Measurements from ENCODE around the gene PAICS.

GRCh38 chr4:53557973-53558738 lies 33.1 kb downstream of the LNX1 start:
- PRO-cap: no peak

DNA sequence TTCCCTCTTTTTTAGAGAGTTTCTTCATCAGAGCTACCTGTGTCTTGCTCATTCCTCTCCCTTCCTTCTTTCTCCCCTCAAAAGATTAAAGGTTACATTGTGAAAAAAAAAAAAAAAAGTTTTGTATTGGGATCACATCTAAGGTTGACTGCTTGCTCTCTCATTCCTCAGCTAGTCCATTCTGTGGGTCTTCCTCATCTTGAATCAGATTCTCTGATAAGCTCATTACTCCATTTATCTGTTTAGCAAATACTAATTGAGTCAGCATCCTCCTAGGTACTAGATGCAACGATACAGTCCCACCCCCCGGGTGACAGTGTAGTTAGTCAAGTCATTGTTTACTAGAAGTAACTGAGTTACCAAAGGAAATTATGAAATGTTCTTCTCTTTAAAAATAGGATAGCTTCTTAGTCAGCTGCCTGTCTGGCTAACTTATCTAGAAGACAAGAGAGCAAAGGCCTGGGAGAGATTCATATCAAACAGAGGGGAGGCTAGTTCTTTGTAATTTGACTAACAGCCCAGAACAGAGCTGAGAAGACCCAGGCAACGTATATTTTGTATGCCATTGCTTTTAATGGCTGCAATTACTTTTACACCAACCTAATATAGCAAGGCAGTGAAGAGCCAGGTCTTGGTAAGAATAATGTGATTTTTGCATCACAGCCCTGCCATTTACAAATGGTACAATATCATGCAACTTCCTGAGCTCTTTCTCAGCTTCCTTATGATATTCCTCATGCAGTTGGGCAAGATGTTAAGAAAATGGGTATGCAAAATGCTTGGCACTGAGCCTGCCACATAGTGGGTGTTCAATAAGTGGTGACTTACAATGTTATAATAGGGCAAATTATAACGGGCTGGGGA lies 150.0 kb downstream of the CHIC2 start:
- PRO-cap: no peak

GRCh38 chr4:54274760-54275196 lies 45.7 kb downstream of the PDGFRA start:
- PRO-cap: no peak

DNA sequence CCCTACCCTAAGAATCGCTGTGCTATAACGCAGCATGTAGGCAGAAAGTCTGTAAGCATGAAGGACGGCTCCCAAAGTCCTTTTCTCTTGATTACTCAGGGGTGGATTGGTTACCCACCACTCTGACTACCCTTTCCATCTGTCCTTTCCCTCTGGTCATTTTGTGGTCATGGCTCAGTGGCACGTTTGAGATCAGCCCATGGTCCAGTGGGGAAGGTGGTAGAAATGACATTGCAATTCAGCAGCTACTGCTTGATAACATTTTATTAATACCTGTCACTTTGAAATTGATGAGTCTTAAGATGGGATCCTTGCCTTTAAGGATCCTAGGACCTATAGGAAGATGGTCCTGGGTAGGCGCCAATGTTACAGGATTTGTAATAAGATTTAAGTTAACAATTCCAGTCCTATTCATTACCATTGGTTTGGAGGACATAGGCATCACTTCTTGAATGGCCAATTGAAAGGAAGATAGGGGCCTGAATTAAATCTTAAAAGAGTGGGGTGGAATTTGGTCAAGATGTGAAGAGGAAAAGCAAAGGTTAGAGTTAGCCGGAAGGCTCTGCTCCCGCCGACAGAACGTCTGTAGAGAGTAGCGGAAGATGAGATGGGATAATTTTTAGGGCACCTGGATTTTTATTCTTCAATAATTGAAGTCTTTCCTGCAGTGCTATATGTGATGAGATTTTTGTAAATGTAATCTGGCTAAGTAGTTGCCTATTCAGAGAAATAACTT lies 9.5 kb downstream of the KIT start:
- PRO-cap: no peak

GRCh38 chr4:55169519-55169972 lies 44.2 kb upstream of the KDR start:
- PRO-cap: no peak

GRCh38 chr4:55860343-55860809 lies 6.9 kb downstream of the EXOC1 start:
- PRO-cap: no peak

GRCh38 chr4:56160531-56161038 lies 111.7 kb downstream of the CRACD start:
- PRO-cap: no peak

GRCh38 chr4:56296475-56296942 lies 90.8 kb downstream of the AASDH start:
- PRO-cap: no peak

- PRO-cap: unidirectional peak, plus-strand start at chr4:56436260
These were observed at the start of gene PAICS for GRCh38 chr4:56435892-56436586. PAICS (plus strand) TSS chr4:56436260.

DNA sequence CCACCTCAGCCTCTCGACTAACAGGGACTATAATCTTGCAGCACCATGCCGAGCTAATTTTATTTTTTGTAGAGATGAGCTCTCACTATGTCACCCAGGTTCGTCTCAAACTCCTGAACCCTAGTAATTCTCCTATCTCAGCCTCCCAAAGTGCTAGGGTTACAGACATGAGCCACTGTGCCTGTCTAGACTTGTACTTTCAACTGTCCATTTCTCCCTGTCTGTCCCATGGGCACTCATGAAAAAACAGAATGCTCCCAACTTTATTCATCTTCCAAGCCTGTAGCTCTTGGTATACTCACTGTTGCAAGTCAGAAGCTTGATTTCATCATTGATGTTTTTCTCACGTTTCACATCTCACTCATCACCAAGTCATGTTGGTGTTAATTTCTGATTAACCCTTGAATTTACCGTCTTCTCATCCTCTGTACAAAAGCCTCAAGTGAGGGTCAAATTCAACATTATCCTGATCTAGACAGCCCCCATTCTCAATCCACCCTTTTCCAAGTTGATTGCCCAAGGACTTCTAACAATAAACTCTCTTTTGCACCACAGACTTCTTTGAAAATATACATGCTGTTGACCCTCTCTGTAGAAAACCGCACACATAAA lies 7.3 kb upstream of the SRP72 start:
- PRO-cap: no peak

DNA sequence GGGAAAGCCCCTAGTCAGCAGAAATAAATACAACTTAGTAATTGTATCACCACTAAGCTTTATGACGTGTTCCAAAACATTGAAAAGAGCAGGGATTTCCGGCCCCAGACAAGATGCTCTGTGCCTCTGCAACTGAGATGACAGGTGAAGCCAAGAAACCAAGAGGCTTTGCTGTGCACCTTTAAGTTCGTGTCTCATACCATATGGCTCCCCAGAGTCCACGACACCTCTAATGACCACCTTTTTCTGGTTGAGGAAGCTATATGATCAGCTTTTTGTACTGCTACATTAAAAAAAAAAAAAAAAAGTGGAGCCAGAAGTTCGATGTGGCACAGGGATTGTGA lies 58.5 kb downstream of the SPINK2 start:
- PRO-cap: no peak

GRCh38 chr4:56910530-56911395 lies 3.1 kb downstream of the REST start:
- PRO-cap: no peak

DNA sequence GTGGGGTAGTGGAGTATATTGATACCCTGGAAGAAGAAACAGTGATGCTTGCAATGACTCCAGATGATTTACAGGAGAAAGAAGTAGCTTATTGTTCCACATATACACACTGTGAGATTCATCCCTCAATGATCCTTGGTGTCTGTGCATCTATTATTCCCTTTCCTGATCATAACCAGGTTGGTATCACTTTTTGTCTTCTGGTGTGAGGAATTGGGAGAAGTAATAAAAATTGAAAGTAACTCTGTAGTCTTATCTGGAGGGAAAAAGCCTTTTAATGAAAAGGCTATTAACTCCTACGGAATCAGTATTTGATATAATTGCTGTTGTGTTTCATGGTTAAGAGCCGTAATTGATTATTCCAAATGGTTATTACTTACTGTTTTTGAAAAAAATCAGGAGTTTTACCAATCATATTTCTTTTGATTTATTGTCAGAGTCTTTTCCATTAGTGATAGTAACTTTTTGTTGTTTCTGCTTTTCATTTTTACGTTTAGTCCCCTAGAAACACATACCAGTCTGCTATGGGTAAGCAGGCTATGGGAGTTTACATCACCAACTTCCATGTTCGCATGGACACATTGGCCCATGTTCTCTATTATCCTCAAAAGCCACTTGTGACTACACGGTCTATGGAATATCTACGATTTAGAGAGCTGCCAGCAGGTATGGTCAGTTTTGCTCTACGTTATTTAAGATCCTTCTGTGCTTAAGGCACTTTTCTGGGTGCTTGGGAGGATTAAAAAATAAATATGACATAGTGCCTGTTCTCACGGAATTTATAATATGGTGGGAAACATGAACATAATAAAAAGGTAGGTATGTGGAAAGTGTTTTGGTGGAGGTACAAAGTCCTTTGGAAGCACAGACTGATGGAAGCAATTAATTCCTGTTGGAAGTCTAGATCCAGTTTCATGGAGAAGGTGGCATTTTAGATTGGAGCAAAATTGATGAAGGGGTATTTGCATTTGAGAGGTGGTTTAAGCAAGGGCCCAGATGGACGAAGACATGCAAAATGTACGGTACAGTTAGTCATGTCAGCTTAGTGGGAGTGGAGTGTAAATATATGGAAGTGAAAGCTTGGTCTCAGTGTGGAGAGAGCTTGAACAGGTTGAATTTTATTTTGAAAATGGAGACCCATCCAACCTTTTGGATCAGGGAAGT lies 38.7 kb downstream of the POLR2B start:
- PRO-cap: no peak

DNA sequence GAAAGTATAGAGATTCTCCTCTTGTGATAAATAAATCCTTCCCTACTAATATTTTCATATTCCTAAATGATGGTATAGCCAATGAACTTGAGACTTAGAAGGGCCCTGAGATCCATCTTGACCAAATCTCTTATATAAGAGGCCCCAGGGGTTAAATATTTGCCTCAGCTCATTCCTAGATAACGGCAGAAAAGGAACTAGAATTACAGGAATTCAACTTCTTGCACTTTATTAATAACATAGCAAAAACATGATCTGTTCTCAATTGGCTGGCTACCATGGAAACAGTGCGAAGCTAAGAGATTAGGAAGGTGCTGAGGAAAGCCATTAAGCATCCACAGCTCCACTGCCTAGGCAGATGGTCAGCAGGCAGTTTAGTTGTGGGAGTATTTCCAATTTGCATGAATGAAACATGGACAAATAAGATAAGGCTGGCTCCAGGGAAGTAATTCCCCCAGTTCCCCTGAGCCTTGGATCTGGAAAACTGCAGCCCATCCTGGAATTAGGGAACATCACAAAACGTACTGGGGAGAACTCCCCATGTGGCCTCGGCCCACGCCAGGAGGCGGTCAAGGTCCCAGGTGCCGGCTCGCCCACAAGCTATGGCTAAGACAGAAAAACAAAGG lies 45.5 kb downstream of the IGFBP7 start:
- PRO-cap: no peak

GRCh38 chr4:58301232-58302098 lies 1191.3 kb upstream of the IGFBP7 start:
- PRO-cap: no peak

- PRO-cap: no peak
These were observed 567.2 kb downstream of the ADGRL3 start for GRCh38 chr4:61767224-61767882.

GRCh38 chr4:64406902-64407430 lies 2.3 kb downstream of the TECRL start:
- PRO-cap: no peak

GRCh38 chr4:67513992-67514434 lies 31.3 kb downstream of the CENPC start:
- PRO-cap: no peak

- PRO-cap: no peak
These were observed 20.9 kb upstream of the UBA6 start for GRCh38 chr4:67721719-67722372.

DNA sequence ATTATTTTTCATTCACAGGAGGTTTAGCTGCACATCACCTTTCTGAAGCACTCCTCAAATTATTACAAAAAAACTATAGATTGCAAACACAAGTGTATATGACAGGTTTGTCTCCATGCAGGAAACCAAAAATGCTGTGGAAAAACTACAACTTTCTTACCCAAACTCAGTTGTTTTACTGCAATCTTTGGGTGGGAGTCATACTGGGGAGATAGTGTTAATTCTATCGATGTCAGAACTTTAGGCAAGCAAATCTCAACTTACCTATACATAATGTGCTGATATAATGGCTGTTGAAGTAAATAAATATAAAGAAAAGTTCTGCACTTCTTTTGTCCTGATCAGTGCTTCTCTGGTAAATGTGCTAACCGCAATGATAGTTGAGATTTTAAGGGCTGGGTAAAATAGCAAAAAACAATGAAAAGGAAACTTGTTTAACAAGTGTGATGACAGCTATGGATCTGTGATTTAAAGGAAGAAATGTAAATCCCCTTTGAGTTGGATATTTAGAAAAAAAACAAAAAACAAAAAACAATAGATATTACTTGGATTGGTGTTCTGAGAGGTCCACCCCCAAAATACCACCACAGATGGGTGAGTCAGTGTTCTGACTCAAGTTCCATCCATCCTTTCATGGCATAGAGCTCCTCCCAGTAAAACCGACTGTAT lies 27.7 kb downstream of the TMPRSS11B start:
- PRO-cap: no peak

Data from aorta (tissue), 1 donor.